Mesothelial cell of epicardium (in vitro differentiated cells): ENCODE measurements around a stretch of chr17.

GRCh38 chr17:82668410-82669112 is 20.3 kb upstream of the WDR45B start:
- PRO-cap: no peak

GRCh38 chr17:82882414-82883598 is 43.0 kb upstream of the ZNF750 start:
- PRO-cap: no peak

- PRO-cap: no peak
These were observed 53.2 kb upstream of the ZNF750 start for GRCh38 chr17:82892681-82893827.

DNA sequence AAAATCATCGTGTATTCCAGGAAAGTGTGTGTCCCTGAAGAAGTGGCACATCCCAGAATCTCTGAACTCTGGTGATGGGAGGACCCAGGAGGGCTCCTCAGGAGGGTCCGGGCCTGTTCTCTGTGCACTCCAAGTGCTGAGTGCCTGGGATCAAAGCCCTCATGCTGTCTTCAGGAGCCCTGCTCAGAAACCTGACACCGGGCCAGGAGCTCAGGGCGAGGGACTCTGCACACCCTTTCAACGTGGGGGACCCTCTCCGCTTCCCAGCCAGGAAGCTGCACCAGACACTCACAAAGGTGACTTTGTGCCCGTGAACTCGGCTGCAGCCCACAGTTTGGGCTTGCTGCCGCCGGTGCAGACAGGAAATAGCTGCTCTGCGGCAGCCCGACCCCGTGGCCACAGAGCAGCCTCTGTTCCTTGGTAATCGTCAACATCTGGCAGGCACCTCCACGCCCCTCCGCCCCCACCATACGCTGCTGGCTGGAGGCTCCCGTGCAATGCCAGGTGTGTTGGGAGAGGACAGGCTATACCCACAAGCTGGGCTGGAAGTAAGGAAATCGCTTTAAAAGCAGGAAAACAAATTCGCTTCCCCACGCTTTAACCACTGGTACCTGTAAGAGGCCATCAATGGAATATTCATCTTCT is 65.6 kb downstream of the B3GNTL1 start:
- PRO-cap: no peak

GRCh38 chr17:83010178-83010659 is 41.4 kb downstream of the B3GNTL1 start:
- PRO-cap: no peak

DNA sequence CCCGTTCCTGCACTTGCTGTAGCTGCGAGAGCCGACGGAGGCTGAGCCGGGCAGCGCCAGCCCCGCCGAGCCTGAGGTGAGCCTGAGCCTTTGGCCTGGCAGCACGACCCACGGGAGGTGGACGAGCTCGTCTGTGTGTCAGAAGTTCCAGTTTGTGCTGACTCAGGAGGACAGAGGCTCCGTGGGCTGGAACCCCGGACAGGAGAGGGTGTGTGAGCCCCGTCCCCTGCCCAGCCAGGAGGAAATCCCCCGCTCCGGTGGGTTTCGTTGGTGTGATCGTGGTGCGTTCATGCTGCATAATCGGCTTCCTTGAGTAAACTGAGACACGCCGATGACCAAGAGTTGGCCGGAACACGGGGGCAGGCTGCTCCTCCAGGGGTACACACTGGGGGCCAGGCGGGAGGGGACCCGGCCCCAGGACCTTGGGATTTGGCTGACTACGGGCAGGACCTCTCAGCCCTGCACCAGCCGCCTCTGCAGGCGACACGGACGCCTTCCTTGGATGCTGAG is 8.4 kb downstream of the METRNL start:
- PRO-cap: no peak

- PRO-cap: no peak
These were observed 10.1 kb downstream of the METRNL start for GRCh38 chr17:83089214-83090202.

DNA sequence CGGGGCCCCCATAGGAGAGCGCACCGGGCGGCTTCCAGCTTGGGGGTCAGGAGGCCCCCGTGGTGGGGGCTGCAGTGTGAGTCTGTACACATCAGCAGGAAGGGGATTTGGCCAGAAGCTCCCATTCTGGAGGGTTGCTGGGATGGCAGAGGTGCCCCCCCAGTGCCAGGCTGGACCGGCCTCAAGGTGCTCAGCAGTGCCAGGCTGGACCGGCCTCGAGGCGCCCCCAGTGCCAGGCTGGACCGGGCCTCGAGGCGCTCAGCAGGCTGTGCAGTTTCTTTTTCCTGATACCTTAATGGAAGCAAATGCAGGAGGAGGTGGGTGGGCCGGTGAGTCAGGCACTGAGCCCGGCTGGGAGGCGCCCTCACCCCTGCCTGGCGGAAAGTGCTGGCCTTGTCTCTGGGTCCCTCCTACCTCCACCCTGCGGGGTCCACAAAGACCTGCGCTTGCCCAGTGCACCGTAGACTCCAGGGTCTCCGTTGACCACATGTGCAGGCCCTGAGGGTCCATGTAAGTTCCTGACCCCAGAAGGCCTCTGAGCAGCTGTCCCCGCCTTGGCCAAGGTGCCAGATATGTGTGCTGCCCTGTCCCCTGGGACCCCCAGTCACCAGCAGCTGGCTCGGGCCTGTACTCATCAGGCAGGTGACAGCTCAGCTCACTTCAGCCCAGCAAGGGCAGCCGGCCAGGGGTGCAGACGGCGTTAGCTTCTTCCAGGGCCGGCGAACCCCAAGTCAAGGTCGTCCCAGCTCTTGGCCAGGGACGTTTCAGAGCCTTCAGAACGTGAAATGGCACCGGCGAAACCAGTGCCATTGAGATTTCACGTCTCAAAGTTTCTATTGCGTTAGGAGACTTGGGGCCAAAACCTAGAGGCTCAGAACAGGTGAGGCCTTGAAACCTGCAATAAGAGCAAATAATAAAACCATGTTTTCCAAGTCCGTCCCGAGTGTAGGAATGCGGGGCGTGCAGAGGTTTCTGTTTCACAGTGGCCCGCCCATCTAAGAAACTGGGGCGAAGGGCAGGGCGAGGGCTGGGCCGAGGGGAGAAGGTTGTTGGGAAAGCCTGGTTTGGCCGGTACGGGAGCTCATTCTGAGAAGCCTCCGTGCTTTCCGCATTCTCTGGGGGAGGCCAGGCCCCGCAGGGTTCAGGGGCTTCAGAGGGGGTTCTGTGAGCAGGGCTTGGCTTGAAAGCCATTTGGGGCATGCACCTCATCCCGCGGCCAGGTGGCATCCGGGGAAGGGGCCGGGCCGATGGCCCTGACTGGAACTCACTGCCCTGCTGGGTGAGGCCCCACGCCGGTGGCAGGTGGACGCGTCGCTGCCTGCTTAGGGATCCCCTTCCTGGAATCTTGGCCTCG is 12.1 kb downstream of the METRNL start:
- PRO-cap: no peak

DNA sequence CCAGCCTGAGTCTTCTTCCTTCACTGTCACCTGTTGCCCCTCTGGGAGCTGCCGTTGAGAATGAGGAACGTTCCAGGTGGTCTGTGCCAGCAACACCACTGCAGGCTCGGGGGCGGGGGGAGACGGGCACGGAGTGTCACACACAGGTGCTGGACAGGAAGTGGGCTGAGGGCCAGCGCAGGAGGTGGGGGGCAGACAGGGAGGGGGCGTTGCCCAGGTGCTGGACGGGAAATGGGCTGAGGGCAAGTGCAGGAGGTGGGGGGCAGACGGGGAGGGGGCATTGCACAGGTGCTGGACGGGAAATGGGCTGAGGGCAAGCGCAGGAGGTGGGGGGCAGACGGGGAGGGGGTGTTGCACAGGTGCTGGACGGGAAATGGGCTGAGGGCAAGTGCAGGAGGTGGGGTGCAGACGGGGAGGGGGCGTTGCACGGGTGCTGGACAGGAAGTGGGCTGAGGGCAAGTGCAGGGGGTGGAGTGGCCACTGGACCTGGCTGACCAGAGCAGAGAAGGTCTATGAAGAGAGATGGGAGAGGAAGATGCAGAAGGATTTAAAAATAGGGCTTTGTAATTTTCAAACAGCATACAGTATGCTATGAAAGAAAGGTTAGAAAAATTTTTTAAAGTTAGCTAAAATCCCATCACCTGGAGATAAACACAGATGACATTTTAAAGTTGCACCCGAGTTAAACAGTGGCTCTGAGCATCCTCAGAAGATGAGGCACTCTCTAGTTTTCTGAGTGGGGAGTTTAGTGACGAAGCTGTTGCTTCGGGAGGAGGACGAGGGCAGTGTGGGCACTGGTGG is 28.5 kb downstream of the METRNL start:
- PRO-cap: no peak

GRCh38 chr17:83122483-83123254 is 43.3 kb downstream of the METRNL start:
- PRO-cap: no peak

- PRO-cap: no peak
These were observed 121.0 kb downstream of the METRNL start for GRCh38 chr17:83200199-83200926.

DNA sequence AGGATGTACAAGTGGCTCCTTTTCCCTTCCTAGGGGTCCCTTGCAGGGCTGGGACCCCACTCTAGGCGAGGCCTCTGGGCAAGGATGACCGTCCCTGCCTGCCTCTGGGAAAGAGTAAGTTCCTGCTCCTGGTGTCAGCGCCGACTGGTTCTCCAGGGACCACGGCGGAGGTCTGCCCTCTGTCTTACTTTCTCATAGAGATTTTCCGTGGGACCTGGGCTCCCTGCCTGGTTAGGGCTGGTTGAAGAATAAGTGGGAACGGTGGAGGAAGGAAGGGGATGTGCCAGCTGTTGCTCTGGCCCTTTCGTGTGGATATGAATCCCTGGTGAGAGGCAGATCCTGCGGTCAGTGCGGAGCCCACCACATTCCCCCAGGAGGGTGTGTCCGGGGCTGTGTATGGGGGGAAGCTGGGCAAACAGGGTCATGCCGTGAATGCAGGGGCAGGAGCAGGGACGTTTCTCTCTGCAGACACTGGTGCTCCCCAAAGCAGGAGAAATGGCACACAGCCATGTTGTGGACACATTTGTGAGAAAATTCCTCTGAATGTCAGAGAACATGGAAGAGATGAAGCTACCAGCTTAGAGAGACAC is 124.4 kb downstream of the METRNL start:
- PRO-cap: no peak